ENCODE results near the genes TSEN15 and RNF2.

GRCh38 chr1:183433691-183434167 lies 15.5 kb upstream of the NMNAT2 start:
- PRO-cap: no peak

DNA sequence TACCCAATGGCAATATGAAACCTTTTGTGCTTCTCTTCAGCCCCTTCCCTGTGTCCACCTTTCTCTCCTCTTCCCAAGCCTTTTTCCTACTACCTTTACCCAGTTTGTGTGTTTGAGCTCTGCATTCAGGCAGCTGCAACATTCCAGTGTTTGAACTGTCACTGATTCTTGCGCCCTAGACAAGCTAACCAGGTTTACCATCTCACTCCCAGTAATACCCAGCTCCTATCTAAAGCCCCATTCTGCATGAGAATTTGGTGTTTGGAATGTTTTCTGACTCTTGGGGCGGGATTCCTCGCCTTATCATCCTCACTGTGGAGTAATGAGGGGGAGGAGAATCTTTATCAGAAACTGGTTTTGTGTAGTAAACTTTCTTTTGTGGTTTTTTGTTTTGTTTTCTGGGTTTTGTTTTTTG lies 36.5 kb downstream of the NCF2 start:
- PRO-cap: no peak

- PRO-cap: no peak
Observed at GRCh38 chr1:183580237-183580741, 10.0 kb downstream of the NCF2 start.

DNA sequence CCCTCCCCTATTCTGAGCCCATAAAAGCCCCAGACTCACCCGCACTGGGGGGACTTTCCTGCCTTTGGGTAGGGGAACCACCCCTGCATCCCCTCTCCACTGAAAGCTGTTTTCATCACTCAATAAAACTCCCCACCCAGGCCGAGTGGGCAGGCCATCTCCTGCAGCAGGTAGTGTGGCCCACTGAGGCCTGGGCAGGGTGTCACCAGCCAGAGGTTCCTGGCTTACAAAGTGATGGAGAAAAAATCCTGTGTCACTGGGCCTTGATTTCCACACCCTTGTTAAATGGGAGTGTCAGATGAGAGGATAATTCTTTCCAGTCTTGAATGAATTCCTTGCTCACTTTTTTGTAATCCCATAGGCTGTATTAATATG lies 745 bp upstream of the NCF2 start:
- PRO-cap: no peak

GRCh38 chr1:183652559-183652992 lies 540 bp downstream of the APOBEC4 start:
- PRO-cap: no peak

DNA sequence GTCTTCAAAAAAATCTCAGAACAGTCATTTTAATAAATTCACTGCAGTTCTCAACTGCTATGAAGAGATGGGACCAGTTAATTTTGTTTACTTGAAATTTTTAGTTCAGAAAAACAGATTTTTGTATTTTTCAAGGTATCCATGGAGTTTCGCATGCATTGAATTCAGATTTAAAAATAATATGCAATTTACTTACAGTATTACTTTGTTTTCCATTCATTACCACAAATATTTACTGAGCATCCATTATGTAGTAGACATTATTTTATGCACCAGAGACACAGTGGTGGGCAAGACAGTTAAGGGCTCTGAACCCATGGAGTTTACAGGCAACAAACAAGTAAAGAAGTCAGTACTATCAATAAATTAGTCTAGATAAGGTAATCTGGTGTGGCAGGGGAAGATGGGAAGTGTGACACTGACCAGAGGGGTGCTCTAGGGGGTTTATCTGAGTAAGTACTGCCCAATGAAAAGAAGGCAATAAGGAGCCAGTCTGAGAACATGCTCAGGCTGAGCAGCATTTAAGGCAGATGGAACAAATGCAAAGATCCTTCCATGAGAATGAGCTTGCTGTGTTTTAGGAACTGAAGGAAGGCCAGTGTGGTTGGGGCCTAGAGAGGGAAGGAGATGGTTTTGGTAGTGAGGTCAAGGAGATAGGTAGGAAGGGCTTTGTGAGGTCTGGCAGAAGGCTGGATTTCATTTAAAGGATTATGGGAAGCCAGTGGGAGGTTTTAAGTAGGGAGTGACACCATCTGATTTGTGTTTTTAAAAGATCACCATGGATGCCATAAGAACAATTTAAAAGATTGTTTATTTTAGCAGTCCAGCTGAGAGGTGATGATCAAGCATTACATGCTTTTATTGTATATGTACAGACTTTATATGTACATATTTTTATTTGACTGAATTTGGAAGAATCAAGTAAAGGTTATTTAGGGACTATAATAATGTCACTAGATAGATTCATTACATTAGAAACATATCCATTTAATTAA lies 26.1 kb downstream of the RGL1 start:
- PRO-cap: no peak

DNA sequence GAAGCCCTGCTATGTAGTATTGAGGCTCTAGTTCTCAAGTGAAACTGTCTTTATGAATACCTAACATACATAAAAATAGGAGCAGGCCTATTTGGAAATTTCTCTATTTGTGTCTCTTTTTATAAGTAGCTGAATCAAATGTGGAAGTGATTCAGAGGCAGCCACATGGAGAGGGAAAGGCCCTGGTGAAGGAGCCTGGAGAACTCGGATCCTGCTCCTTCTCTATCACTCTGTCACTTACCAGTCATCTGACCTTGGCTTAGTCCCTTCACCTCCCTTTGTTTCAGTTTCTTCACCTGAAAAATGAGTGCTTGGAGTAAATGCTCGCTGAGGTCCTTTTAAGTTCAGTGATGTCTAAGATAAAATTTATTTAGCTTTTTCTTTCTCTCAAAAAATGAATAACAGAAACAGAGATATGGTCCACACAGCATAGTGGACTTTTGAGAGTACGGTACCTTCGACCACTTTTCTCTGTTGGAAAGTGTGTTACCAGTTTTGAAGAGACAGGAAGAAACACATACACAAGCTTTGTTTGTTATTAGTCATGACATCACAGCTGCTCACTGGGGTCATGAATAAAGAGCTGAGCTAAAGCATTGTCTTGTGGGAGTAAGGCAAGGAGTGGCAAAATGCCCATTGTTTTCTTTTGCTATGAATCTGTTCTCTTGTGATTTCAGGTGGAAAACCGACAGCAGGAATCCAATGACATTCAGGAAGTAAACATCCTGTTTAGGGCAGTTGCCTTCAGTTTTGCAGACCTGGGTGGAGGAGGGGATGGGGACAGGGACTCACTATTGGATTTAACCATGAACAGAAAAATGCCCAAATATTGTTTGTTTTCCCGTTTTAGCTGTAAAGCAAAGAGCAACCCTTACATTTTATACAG lies 66.0 kb downstream of the RGL1 start:
- PRO-cap: no peak

DNA sequence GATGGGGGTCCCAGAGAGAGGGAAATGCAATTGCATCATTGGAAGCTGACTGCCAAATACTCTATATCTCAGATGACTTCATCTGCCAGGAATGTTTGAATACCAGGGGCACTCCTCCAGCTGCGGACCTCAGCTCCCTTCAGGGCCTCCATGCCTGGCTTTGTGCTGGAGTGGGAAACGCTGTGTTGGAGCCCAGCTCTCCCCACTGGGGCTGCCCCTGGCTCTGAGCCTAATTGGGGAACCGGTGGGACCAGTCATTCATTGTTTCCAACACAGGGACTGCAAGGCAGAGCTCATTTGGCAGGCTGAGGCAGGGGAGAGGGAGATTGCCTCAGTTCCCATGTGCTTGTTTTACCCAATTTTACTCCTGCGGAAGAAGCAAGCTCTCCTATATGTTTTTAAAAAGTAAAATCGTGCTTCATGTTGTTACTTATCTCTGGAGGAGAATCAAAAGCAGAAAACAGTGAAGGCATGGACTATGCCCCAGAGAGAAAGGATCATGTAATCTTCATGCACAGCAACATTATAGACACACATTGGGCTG lies 76.9 kb downstream of the RGL1 start:
- PRO-cap: no peak

- PRO-cap: no peak
Observed at GRCh38 chr1:183883535-183884219, 78.8 kb downstream of the RGL1 start.

GRCh38 chr1:183888417-183888787 lies 83.5 kb downstream of the RGL1 start:
- PRO-cap: no peak

DNA sequence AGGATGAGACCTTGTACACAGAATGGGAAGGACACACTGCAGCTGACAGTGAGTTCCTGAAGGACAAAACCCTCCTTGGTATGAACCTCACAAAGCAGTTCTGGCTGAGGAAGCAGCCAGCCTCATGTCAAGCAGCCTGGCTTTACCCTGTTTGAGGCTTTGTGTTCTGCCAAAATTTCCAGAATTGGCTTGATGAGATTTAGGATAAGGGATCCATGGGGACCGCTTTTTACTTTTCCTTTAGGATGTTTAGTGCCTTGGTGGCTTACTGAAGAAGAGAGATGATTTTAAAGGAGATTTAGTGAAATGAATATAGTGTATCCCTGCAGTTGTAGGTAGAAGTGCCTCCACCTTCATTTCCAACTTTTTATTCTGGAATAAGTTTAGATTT lies 93.8 kb downstream of the RGL1 start:
- PRO-cap: no peak

GRCh38 chr1:184051151-184052341 lies at the start of gene TSEN15:
TSEN15 (plus strand) TSS chr1:184051730.
- PRO-cap: bidirectional peak, plus-strand start at chr1:184051733, minus-strand start at chr1:184051601

DNA sequence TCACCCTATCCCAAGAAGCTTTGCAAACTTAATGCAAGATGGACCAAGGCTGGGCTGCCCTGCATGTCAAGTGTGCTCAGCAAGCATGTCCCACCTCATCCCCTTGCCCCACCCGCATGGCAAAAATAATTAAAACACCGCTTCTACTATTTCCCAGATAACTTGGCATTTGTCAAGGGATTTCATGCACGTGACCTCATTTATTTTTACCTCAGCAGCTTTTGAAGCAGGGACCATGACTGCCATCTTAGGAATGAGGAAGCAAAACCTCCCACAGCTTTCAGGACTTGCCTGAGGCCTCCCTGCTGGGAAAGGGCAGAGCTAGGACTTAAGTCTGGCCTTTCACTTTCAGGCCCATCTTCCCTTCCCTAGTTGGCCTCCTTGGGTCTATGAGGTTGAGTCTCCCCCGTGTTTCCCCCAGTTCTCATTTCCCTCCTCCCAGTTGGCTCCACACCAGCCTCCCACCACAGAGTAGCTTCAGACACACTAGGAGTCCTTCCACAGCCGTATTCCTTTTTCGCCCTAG lies 161.4 kb downstream of the TSEN15 start:
- PRO-cap: no peak

GRCh38 chr1:184283925-184284629 lies 102.8 kb upstream of the C1orf21 start:
- PRO-cap: no peak

DNA sequence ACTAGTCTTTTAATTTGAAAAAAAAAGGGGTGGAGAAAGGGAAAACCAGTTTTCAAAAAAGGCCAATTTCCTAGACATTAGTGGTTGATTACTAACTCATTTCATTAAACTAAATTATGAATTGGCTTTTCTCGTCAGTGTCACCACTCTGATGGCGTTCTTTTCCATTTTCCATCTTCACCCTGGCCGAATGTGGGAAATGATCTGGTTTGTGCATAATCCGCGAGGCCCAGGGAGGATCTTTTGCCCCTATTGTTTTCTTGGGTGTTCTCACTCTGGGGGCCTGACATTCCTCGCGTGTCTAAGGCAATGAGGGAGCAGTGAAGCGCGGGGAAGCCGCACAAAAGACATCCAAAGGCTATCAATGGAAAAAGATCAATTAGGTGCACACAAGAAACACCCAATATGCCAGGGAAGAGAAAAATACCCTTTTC lies 1.1 kb upstream of the C1orf21 start:
- PRO-cap: no peak

- PRO-cap: bidirectional peak, plus-strand start at chr1:184387989, minus-strand start at chr1:184387754; unidirectional peak, minus-strand start at chr1:184388078; bidirectional peak, plus-strand start at chr1:184388564, minus-strand start at chr1:184388500
Observed at GRCh38 chr1:184387853-184388879, 1.3 kb downstream of the C1orf21 start.

DNA sequence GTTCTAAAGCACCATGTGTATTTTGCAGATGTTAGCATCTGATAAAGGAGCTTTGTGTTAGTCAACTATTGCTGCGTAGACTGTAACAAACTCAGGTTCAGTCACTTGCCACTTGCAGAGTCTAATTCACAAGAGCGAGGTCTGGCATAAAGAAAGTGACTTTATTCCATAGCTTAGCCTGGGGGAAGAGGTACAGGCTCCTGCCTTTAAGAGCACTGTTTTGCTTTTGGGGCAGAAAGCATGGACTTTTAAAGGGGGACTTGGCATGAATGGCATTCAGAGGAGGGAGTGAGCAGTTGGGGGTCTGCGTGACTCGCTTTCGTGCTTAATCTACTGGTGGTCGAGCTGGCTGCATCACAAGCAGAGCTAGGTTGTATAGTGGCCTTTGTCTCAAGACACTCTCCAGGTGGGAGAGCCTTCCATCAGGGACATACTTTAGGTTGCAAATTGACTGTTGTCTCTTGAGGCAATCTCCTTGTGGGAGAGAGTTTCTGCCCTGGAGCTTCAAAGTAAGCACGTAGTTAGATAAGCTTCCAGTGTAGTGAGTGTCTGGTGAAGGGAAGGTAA lies 93.8 kb downstream of the C1orf21 start:
- PRO-cap: no peak

DNA sequence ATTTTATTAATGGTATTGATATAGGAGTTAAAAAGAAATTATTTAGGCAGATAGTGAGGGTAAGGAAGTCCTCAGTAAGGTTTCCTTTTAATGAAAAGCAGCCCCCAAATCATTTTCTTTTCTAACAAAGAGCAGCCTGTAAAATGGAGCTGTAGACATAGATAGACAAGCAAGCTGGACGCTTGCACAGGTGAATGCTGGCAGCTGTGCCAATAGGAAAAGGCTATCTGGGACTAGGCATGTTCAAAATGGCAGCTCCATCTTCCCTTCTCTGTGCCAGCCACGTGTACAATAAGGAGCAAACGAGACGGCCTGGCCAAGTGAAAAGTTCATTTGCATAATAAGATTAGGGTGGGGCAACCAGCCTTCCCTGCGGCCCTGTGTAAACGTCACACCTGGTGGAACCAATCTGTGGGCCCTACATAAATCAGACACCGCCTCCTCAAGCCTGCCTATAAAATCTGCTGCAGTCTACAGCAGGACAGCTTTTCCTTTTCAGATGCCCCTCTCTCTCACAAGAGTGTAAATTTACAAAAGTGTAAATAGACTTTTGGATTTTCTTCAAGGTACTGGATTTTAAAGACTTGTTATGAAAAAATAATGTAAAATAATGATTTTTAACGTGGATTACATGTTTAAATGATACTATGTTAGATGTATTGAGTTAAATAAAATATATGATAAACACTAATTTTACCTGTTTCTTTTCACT lies 16.6 kb upstream of the EDEM3 start:
- PRO-cap: no peak

GRCh38 chr1:184926949-184927718 lies 47.2 kb downstream of the NIBAN1 start:
- PRO-cap: no peak

DNA sequence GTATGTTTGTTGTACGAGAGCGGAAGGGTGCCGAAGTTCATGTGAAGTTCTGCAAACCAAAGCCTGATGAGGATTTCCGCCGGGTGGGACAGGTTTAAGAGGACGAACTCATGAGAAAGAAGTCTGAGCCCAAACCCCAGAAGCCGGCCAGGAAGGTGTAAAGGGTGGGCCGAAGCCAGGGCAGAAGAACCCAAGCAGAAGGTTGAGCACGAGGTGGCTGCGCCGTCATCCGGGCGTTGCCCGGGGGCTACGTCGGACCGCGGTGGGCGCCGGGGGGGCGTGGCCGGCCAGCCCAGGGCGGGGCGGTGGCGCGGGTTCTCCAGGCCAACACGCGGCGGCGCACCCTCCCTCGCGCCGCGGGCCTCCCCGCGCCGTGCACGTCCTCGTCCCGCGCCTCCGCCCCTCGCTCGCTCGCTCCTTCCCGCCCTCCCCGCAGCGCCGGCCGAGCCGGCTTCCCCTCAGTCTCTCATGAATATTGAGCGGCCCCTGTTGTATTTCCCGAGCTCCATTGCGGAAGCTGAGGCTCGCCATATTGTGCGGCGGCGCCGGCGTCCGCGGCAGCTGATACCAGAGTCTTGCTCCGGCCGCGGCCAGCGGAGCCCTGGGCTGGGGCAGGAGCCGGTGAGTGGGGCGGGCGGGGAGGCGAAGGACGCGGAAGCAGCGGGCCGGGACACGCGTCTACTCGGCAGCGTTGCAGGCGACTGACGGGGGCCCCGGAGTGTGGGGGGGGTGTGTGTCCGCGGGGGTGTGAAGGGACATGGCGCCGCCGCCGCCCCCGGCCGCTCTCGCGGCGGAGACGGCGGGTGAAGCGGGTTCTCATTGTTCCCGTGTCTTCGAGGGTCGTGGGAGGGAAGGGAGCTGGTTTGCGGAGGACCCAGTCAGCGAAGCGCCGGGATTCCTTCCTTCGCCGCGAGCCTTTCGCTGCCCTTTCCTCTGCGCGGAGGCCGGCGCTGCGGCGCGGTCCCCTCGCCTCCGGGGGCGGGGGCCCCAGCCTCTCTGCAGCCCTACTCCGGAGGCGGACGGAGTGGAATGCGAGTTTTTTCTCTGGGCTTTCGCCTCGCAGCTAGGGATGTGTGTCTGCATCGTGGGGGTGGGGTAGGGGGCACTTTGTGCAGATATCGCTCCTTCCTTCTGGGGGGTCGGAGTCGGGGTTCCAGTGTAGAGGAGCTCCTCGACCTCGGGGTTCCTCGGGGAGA lies at the start of gene RNF2:
Gene RNF2 (plus strand): TSS at position 530 of the 1,196 bp plus-strand sequence.
- PRO-cap: bidirectional peak, plus-strand start at position 322 of the sequence, minus-strand start at position 159 of the sequence; bidirectional peak, plus-strand start at position 354 of the sequence, minus-strand start at position 375 of the sequence; bidirectional peak, plus-strand start at position 530 of the sequence, minus-strand start at position 470 of the sequence